Fibroblast of villous mesenchyme (primary cell): ENCODE measurements around the genes SMR3A, UTP3, SLC4A4, NPFFR2 and ANKRD17.

- CAGE, long polyA plus RNA = no peak
Measured at GRCh38 chr4:68963312-68963841, 11.8 kb upstream of the UGT2A3 start.

- CAGE, long polyA plus RNA = no peak
Measured at GRCh38 chr4:69051023-69051682, 45.1 kb upstream of the UGT2B7 start.

- CAGE, long polyA plus RNA = no peak
Measured at GRCh38 chr4:69167278-69167823, 47.2 kb downstream of the UGT2B11 start.

- CAGE, long polyA plus RNA = no peak
Measured at GRCh38 chr4:69591308-69591799, 48.1 kb downstream of the UGT2A2 start.

DNA sequence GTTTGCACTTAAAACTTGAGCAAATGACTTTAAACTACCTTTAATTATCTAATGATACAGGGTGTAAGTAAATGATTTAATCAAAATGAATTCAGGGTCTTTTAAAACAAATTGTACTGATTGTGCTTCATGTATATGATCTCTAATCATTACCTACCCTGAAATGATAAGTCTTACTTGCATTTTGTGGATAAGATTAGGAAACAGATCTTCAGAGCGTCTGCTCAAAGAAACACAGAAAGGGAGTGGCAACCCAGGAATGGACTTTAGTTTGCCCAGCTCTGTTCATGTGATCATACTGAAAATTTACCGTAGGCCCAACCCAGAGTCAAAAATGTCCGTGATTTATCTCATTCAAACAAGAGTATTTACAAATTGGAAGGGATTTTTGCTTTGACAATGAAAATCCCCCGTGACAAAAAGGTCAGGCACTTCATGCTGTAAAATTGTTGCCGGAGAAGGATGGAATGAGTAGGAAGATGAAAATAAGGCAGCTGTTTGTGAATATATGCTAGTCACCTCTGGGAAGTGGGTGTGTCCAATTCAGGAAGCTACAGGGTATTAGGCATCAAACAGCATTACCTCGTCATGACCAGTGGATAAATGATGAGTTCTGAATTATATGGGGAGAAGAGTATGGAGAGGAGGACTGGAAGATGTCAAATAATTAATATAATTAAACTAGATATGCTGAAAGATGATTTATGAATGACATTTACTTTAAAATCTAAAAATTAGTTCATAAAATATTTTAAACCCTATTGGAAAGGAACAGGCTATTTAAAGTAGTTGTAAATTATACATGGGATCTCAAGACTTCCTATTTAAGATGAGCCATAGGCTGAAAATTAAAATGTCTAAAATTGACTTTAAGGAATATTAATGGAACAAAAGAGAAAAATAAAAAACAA lies 1.2 kb downstream of the SULT1B1 start:
- CAGE, long polyA plus RNA = no peak

DNA sequence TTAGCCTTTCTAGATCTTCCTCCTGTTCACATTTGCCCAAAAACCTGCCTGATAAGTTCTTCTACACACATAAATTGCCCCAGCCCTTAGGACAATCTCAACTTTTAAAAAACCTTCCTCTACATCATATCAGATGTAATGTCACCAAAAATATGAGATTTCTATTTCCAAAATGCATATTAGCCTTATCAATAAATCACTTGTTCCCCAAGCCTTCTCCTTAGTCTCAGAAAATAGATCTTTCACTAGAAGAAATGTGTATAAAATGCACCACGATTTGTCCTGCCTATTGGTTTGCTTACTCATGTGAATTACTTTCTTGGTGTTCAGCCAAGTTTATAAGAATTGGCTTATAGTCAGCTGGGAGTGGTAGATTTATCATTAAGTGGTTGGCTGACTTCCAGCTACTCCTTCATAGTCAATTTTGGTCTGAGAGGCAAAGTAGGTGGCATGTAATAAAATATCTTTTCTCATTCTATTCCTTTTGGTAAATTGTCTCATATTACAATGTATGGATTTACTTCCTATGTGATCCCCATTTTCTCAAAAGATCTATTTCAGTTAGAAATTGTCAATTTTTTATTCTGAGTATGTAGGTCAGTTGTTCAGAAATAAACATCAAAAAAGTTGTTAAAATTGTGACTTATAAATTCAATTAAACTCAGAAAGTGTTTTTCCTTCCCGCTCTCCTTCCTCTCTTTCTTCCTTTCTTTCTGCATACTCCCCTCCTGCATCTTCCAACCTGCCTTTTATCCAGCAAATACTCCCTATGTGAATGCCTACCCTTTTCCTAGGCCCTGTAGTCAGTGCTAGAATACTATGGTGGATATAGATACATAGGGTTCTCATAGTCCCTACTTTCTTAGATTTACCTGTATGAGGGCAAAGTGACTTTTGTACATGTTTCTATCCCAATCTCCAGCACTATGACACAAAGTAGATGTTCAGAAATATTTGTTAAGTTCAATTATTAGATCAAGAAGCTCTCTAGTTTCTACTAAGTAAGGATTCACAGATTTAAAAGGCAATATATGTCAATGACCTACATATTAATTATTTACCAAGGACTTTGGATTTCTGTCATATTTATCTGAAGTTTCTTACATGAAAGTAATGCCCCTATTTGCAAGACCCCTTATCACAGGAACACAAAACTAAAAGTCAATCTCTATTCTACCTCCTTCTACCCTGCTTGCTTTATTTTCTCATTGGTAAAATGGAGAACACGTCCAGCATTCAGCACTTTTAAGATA lies 971 bp downstream of the SULT1E1 start:
- CAGE, long polyA plus RNA = no peak

DNA sequence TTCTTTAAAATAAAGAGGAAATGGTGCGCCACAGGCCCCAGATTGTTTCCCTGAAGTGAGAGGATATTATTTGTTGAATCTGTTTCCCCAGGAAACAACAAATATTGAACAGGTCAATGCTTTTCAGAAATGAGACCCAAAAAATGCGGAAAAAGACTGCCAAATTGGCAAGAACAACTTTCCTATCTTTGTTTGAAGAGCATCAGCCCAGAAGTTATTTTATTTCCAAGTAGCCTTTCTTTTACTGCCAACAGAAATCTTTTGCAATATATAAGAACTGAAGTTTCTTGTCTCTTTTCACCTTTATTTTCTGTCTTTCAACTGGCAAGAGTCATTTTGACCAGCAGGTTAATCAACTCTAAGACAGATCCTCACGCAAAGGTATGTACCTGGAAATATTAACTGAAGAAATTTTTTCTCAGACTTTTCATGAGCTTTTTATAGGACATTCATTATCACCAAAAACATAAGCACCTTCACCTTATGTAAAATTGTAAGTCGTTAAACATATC lies at the start of gene SMR3A:
Gene SMR3A, plus strand, starts transcription at position 299 of the 512 bp plus-strand sequence.
- CAGE, long polyA plus RNA = no peak

DNA sequence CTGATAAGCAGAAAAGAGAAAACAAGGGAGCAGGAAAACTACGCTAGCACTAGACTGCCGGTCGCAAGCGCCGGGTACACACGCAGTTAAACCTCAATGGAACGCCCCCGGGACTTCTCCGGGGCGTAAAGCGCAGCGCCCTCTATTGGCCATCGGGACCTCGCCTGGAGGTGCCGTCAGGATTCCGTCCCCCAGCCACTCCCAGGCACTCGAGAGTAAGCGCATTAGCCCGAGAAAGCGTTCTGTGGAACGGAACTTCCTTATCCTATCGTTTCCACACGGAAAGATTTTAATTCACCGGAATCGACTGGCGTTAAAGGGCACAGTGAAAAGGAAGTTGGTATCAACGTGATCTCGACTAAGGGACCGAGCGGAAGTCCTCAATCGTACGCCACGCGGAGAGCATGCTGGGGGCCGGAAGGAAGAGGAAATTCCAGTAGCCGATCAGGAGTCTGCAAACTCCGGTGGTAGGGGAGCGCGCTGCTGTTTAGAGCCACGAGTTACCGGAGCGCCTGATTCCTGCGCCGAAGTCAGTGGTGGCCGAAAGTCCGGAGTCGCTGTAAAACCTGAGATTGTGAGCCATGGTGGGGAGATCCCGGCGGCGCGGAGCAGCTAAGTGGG lies at the start of gene UTP3:
Gene UTP3, plus strand, starts transcription at position 436 of the 621 bp plus-strand sequence.
- CAGE, long polyA plus RNA = no peak

DNA sequence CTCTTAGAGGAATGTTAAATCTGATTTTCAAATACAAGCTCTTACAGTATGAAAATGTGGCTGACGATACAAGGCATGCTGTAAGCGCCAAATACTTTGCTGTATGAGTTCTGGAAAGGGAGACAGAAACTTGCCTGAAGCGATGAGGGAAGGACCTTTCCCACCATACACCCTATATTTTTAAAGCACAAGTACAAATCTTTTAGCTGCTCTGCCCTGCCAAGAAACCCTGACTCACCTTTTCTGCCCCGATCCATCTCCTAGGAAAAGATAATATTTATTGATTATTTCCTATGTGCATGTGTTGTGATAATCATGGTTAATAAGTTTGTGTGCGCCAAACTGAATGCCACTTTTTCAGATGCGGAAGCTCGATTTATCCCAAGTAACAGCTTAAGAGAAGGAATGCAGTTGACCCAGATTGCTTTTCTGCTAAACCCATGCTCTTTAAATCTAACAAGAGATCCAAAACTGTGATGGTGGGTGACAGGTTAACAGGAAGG lies 15.6 kb upstream of the RUFY3 start:
- CAGE, long polyA plus RNA = no peak

DNA sequence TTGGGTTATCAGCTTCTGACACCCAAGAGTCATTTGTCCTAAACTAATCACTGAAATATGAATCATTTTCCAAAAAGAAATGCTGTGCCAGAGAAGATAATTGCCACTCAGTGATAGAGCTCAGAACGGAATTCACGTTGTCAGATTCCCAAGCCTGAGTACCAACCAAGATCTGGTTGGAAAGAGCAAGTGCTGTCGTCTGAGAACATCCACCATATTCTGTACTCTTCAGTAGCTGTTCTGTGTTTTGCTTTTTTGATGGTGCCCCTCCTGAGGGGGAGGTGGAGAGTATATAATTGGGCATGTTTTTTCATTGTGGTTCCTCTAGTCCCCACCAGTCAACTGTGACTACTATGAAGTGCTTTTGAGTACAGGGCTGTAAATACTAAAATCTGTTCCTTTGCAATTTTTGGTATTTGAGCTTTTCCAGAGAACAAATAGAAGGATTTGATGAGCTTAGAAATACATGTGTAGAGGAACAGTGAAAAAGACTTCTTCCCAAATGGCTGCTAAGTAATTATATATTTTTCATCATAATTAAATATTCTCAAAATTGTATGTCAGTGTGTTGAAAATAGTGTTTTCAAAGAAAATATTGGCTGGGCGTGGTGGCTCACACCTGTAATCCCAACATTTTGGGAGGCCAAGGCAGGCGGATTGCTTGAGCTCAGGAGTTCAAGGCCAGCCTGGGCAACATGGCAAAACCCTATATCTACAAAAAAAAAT lies 13.4 kb downstream of the RUFY3 start:
- CAGE, long polyA plus RNA = no peak

DNA sequence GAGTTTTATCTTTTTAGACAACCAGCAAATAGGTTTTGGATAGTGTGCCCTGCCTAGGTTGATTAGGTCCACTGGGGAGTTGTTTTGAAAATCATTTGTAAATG lies 897 bp downstream of the MOB1B start:
- CAGE, long polyA plus RNA = no peak

- CAGE, long polyA plus RNA = no peak
Measured at GRCh38 chr4:71186978-71187592, at the start of gene SLC4A4. SLC4A4 (plus strand) TSS chr4:71187259.

DNA sequence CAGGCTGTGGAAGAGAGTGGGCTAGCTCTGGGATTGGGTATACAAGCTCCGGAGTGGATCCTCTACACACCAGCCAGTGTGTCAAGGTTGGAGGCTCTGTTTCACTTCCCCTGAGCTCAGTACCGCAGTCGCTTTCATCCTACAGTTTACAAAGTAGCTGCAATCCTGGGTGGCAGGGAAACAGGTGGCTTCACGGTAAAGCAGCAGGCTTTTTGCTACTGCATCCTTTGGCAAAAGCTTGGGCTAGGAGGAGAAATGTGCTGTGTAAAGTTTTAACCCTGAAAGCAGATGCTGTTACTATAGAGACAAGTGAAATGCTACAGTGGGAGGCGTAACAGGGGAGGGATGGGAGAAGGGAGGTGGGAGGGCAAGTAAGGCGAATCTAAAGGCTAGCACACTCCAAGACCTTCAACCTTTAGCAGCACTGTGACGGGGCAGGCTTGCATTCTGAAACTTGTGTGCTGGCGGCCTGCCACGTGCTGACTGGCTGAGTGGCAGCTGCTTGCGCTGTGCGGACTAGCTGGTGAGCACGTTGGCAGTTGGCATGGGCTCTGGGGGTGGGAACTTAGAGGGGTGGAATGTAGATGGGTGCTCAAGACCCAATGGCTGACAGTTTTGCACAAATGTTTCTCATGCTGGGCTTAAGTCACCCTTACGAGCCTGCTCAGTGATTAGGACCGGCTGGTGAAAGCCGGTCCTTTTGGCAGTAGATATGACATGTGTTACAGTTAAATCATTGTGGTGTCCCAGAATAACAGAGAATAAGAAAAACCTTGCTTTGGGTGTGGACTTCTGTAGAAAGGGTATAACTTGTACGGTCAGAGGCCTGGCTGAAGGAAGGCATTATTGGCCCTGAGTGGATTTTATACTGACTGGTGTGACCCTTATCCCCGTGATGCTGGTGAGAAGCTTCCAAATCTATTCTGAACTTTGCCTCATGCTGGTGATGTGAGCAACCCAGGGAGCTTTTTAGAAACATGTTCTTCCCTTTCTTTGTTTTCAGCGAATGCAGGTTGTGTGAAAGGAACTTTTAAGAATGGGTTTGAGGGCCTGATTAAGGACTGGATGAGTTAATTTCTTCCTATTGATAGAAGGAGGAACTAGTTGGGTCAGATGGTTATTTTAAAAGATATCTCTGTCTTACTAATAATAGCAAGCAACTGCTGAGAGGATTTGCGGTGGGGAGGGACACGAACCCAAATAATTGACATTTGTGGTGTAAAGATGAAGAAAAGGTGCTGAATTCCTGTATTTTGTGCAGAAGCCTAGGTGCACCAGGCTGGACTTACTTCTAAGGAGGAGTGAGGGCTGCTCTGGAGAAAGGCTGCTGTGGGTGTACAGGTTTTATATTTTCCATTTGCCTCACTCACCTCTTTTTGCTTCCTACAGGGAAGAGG lies 44.2 kb downstream of the SLC4A4 start:
- CAGE, long polyA plus RNA = no peak

DNA sequence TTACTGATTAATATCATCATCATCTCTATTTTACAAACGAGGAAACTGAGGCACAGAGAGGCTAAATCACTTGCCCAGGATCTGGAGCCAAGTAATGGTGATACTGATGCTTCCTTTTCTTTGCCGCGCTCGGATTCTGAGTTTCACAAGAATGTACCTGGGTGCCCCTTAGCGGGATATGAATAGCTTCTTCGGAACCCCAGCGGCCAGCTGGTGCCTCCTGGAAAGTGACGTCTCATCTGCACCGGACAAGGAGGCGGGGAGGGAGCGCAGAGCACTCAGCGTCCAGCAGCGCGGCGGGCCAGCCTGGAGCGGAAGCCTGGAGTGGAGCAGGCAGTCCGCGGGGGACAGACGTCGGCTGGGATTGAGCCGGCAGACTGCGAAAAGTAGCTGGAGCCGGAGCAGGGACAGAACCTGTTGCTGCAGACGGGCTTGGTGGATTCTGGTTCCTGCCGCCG lies at the start of gene NPFFR2:
Gene NPFFR2, plus strand, starts transcription at position 277 of the 458 bp plus-strand sequence.
- CAGE, long polyA plus RNA = no peak

GRCh38 chr4:72568816-72569067 lies 279 bp downstream of the ADAMTS3 start:
- CAGE, long polyA plus RNA = no peak

DNA sequence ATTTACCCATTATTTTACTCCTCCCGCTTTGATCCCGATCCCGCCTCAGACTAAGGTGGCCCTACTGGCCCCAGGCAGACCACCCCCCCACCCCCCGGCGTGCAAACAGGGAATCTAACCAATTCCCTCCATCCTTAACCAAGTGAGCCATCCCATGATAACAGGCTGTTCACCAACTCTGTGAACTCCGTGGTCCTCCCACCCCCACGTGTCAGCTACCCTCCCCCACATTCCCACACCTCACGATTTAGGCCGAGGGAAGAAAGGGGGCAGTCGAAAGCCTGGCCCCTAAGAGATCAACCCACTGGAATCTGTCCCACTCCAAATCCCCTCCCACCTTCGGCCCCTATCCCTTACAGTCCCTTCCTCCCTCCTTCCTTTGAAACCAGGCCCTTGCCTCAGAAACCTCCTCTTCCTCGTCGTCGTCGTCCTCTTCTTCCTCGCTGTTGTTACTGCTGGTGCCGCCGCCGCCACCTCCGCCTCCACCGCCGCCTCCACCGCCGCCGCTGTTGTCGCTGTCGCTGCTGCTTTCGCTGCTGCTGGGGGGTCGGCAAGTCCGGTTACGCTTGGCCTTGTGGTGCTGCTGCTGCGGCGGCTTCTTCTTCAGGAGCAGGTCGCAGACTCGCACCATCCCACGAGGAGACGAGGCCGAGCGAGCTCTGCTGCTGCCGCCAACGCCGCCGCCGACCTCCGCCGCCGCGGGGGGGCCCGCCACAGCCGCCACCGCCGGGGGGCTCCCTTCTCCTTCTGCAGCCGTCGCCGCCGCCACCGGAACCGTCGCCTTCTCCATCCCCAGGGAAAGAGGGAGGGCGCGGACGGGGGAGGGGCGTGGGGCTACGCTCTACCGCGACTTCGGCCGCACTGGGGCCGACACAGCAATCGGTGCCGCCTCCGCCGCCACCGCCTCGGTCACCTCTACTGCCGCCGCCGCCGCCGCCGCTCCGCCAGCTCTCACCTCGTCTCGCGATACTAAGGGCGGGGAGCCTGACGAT lies at the start of gene ANKRD17:
Gene ANKRD17, minus strand, starts transcription at position 920 of the 992 bp plus-strand sequence.
- CAGE, long polyA plus RNA = no peak

- CAGE, long polyA plus RNA = no peak
Measured at GRCh38 chr4:73507483-73508016, 26.0 kb downstream of the AFM start.

GRCh38 chr4:73577341-73577828 lies 42.9 kb downstream of the RASSF6 start:
- CAGE, long polyA plus RNA = no peak

GRCh38 chr4:73589268-73589871 lies 30.9 kb downstream of the RASSF6 start:
- CAGE, long polyA plus RNA = no peak

DNA sequence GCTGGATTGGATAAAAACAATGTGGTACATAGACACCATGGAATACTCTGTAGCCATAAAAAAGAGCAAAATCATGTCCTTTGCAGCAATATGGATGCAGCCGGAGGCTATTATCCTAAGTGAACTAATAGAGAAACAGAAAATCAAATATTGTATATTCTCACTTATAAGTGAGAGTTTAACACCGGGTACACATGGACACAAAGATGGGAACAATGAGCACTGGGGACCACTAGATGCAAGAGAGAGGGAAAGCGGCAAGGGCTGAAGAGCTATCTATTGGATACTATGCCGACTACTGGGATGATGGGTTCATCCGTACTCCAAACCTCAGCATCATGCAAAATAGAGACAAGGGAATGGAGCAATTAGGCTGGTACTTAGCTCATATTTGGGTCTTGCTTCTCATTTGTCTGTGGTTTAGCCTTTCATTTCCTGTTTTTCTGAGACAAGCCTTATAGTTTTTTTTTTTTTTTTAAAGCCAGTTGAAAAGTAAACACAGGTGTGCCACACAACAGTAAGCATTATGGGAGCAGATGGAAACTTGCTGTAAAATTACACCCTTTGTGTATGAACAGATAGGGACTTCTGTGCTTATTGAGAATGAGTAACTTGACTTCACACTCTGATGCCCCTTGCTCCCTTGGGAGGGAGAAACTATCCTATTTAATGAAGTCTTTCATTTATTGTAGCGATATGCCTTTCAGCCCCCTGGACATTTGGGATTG lies 13.9 kb downstream of the RASSF6 start:
- CAGE, long polyA plus RNA = no peak